ENCODE data around the genes SLC25A21 and PNN.

DNA sequence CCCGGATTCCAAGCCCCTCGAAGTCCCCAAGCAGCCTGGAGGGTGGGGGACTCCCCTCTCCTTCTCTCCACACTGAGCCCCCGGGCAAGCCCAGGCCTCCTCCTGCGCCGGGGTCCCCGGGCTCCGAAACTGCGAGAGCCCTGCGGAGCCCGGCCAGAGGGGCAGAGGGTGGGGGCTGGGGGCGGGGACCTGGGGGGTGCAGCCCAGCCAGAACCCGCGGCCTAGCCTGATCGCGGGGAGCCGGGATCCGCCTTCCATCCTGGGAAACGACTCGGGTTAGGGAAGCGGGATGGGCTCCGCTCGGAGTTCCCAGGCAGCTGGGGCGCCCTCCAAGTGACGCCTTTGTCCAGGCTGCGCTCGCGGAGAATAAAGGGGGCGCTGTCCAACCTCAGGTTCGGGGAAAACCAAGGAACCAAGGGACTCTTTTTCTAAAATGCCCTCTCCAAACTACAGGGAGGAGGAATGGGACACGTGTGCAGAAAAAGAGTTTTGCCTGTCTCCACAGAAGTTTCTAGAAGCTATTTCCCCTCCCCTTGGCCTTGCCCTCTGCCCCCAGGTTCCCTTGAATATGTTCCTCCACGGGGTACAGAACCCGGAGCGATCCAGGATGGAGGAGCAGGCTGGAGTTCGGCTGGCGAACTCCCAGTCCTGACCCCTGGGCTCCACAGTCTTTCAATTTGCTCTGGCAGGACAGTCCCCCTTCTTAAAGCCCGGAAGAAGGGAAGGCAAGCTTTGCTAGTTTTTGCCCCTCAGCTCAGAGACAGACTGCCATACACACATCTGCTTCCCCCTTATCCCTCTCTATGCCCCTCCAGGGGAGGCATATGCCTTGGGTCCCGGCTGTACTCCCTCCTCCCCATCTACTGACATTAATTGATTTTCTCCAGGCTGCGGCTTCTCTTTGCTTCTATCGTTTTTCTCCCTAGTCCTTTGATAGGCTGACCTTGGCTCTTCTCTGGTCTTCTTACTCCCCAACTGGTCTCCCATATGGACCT lies 13.9 kb downstream of the NKX2-1 start:
- RRBS, result 3% methylated on average over 8 of the region's 39 CpGs

DNA sequence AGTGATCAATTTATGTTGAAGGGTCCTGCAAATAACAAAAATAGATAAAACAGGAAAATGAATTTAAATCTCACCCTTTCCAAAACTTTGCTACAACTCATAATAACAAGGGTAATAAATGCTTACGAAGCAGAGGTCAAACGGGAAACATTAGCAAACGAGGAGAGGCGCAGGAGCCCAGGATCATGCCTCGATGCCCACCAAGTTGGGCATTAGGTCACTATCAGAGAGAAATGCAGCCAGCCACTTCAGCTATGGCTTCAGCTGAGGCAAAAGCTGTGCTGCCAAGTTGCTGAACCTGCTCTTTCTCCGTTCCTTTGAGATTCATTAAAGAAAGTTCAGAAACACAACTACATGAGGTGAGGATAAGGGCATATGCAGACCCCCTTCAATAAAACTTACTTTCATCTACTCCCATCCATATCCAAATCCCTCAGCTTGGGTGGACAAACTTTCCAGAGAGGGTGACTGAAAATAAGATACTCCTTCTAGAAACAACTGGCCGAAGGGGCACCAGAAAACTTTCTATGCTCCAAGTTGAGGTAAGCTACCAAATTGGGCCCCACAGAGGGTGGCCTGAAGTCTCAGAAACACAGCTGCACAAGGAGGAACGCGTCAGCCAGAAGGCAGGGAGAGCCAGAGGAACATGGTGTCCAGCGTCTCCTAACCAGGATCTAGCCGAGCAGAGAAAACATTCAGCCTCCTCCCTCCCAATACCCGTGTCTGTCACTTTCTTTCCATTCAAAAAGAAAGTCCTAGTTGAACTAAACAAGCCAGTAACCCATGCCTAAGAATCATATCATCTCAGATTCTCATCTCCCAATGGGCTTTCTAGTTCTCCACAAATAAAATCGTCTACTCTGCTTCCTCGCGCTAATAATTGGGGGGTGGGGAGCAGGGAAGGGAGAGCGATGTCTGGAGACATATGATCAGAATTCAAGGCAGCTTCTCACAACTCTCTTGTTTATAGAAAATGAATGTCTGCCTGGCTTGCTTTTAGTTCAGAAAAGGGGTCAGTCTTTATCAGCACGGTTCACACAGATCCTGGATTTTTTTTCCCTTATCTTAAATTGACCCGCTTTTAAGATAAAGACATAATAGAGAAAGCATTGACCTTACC lies 7.7 kb downstream of the NKX2-1 start:
- RRBS, result no CpG with 5 or more reads among the region's 18 CpGs

DNA sequence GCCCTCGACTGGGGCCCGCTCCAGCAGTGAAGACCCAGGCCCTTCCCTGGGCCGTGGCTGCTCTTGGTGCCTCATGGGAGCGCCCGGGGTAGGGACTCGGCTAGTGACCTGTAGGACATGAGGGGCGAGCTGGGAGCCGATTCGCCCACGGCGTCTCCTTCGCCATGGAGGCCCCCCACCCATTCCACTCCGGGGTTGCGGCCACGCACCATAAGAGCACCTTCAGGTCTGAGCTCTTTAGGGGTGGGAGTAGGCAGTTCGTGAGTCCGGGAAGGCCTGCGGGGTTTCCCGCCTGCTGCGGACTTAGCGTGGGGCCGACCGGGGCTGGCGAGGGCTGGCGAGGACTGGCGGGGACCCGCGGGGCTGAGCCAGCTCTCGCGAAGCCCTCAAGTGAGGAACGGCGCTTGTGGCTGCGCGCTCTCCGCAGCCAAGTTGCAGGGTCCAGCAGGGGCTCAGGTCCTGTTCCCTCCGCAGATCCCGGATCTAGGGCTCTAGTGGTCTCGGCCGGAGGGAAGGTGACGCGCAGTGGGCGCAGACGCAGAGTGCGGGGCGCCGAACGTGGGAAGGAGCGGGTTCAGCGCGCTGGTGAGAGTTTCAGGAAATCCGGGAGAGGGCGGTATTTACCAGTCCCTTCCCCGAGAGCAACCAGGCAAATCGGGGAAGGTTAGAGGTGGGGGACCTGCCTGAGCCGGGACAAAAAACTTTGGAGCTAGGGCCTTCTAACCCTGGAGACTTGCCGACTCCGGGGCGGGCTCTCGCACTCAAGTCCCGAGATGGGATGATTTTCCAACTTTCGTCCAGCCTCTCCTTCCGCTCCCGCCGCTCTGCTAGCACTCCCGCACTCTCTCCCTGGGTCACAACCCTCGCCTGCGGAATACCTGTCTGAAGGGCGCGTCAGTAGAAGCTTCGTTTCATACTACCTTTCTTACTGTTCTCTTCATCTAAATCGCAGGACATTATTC lies 13.9 kb upstream of the PAX9 start:
- RRBS, result 3% methylated on average over 25 of the region's 71 CpGs

GRCh38 chr14:37171591-37172907 lies at the start of gene SLC25A21:
SLC25A21 (minus strand) TSS chr14:37172606.
- RRBS, result 3% methylated on average over 26 of the region's 73 CpGs

- RRBS, result no CpG with 5 or more reads among the region's 1 CpG
Measured at GRCh38 chr14:37466495-37466876, 128.6 kb downstream of the FOXA1 start.

DNA sequence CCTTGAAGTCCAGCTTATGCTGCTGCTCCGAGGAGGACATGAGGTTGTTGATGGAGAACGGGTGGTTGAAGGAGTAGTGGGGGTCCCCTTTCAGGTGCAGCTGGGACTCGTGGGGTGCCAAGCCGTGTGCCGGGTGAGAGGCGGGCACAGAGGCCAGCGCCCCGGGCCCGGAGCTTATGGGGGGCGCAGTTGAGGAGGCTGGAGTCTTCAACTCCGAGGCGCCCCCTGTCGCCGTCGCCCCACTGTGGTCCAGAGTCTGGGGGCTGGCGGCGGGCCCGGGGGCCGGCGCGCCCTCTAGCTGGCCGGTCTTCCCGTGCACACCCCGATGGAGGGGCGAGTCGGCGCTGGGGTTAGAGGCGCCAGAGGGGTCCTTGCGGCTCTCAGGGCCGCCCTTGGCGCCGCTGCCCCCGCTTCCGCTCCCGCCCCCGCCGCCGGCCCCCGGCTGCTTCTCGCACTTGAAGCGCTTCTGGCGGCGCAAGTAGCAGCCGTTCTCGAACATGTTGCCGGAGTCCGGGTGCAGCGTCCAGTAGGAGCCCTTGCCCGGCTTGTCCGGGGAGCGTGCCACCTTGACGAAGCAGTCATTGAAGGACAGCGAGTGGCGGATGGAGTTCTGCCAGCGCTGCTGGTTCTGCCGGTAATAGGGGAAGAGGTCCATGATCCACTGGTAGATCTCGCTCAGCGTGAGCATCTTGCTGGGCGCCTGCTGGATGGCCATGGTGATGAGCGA lies 3.4 kb downstream of the FOXA1 start:
- RRBS, result 2% methylated on average over 11 of the region's 60 CpGs

DNA sequence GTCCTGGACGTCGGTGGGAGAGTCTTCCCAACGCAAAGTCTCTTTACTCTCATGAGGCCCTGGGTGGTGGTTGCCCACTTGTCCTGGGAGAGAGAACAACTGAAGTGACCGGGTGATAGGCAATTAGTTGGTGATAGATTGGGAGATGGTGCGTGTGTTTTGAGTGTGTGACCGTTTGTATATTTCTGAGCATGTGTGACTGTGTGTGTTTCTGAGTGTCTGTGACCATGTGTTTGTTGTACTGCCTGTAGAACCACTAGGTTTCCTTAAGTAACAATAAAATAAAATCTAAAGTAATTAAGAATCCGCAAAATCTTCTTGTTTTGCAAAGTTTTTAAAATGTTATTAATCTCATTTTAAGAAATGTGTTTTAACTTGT lies 1.0 kb downstream of the TTC6 start:
- RRBS, result no CpG with 5 or more reads among the region's 7 CpGs

DNA sequence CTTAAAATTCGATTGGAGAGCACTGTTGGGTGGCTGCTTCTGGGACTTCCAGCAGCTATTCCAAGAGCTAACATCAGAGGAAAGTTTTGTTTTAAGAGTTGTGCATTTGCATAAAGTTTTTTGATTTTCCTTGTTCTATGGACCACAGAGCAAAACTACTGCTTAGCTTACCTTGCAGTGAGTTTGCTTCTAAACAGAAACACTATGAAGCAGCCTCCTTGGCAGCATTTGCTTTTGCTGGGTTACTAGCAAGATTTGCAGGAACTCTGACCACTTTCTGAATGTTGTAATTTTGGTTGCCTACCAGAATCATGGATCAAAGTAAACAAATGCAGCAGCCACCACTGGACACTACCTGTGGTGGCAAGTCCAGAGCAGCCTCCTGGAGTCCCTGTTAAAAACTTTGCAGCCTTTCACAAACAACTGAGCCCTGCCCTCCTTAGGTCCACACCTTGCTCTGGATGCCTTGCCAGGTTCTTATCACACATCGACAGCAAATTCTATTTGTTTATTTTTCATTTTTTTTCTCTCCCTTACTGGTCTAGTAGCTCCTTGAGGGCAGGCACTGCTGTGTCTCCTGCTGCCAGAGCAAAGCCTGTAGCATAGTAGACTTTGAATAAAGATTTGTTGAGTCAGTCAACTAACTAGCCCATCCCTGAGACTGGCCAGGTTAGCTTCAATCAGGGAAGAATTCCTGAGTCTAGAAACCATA lies 5.5 kb downstream of the TTC6 start:
- RRBS, result no CpG with 5 or more reads among the region's 2 CpGs

GRCh38 chr14:38190726-38191193 lies 16.9 kb upstream of the SSTR1 start:
- RRBS, result no CpG with 5 or more reads among the region's 10 CpGs

- RRBS, result no CpG with 5 or more reads among the region's 6 CpGs
Measured at GRCh38 chr14:38207090-38207682, 518 bp upstream of the SSTR1 start.

GRCh38 chr14:38290589-38291140 lies 34.8 kb upstream of the CLEC14A start:
- RRBS, result no CpG with 5 or more reads among the region's 5 CpGs

- RRBS, result no CpG with 5 or more reads among the region's 3 CpGs
Measured at GRCh38 chr14:38716948-38717287, 386.1 kb downstream of the SEC23A start.

GRCh38 chr14:38808635-38809515 lies 294.2 kb downstream of the SEC23A start:
- RRBS, result no CpG with 5 or more reads among the region's 7 CpGs

- RRBS, result no CpG with 5 or more reads among the region's 6 CpGs
Measured at GRCh38 chr14:39169190-39169764, 856 bp downstream of the TRAPPC6B start.

- RRBS, result 2% methylated on average over 12 of the region's 62 CpGs
Measured at GRCh38 chr14:39175152-39176264, at the start of gene PNN. PNN (plus strand) TSS chr14:39175254.

DNA sequence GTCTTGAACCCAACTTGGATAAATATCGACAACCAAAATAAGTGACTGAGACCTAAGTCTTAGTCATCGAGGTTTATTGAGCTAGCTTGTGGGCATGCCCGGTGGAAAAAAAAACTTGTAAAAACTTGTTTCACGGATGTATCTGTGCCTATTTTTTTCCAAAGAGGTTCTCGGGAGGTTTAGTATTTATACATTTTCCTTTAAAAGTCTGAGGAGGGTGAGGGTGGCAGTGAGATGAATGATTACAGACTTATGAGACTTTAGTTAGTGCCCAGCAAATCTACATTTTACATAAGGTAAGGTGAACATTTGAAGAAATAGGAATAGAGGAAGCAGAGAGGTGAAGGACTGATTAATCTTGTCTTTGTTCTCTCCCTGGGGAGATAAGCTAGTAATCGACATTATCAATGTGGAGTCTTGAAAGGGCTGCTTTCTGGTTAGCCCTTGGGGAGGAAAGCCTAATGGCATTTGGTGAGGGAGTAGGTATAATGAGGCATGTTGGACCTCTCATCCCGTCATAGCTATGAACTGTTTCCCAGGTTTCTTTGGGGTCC lies 13.2 kb downstream of the PNN start:
- RRBS, result no CpG with 5 or more reads among the region's 7 CpGs

DNA sequence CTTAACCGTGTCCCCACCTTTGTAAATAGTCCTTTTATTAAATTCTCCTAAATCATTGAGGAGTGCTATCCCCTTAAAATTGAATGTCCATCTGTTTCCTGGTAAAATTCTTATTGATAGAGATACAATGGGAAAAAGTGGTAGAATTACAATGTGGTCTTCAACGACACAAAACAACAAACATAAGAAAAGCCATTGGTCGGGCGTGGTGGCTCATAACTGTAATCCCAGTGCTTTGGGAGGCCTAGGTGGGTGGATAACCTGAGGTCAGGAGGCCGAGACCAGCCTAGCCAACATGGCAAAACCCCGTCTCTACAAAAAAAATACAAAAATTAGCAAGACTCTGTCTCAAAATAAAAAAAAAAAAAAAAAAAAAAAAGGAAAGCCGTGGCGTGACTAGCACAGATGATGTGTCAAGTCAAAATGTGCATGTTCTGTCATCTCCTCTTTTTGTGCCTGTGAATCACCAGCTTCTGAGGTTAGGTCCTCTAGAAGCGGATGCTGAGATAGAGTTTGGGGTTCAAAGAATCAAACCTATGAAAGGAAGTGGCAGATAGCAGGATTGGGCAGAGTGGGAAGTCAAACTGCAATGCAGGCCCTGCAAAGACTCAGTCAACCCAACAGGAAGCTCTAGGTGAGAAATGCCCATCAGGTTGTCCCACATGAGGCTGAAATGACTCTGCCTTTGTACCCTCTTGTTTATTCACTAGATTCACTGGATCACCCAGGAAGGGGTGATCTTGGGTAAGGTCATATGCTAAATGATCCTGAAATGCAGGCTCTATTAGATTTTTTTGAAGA lies 4.7 kb upstream of the MIA2 start:
- RRBS, result no CpG with 5 or more reads among the region's 9 CpGs

- RRBS, result no CpG with 5 or more reads among the region's 5 CpGs
Measured at GRCh38 chr14:39265642-39266160, 32.0 kb downstream of the MIA2 start.

GRCh38 chr14:41605169-41605749 lies 1.4 kb upstream of the LRFN5 start:
- RRBS, result no CpG with 5 or more reads among the region's 27 CpGs

GRCh38 chr14:41605750-41606379 lies 811 bp upstream of the LRFN5 start:
- RRBS, result 5% methylated on average over 4 of the region's 16 CpGs